Measurements from ENCODE around the gene IL12B.

- PRO-cap, result no peak
Measured at GRCh38 chr5:158421436-158421778, 562.5 kb upstream of the CLINT1 start.

DNA sequence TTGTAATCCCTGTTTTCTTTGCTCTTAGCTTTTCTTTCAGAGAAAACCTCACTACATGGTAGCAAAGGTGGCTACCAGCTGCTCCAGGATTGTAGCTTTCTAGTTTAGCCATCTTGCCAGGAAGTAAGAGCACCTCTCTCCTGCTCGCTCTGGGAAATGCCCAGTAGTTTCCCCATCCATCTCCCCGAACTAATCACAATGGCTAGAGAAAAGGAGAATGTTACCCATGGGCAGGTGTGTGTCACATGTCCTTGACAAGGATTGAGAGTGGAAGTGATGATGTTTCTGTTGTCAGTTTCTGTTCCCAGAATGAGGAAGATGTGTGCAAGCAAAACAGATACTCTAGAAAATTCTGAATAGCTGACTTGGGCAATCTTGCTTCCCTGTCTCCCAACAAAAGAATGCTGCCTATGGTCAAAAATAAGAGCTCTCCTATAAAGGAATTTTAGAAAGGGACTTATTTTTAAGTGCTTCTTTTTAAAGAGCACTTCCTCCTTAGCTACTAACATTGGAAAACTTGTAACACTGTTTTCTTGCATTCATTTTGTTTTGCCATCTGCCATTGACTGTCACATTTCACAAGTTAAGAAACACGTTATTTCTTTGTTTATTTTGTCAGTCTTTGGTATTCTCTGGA lies 429.5 kb downstream of the EBF1 start:
- PRO-cap, result no peak

GRCh38 chr5:159097333-159098253 lies 2.1 kb downstream of the EBF1 start:
- PRO-cap, result bidirectional peak, plus-strand start at chr5:159098042, minus-strand start at chr5:159097805

- PRO-cap, result bidirectional peak, plus-strand start at chr5:159100206, minus-strand start at chr5:159100017; bidirectional peak, plus-strand start at chr5:159100533, minus-strand start at chr5:159100317
Measured at GRCh38 chr5:159099945-159100414, 264 bp upstream of the EBF1 start.

DNA sequence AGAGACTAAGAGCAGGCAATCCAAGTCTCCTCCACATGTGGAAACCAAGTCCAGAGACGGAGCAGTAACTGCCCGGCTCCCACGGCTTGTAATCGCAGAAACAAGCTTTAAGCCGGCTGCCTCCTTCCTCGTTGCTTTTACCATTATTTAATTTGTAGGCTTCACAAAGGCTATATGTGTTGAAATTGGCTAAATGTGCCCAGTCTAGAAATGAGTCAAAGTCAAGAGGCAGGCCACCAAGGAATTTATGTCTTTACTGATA lies 33.3 kb upstream of the EBF1 start:
- PRO-cap, result no peak

GRCh38 chr5:159182668-159183465 lies 26.5 kb downstream of the RNF145 start:
- PRO-cap, result no peak

GRCh38 chr5:159330411-159330685 lies at the start of gene IL12B:
IL12B (minus strand) TSS chr5:159330487.
- PRO-cap, result no peak

- PRO-cap, result no peak
Measured at GRCh38 chr5:159459834-159460762, 129.8 kb upstream of the IL12B start.

- PRO-cap, result no peak
Measured at GRCh38 chr5:159781602-159781916, 134.7 kb upstream of the ADRA1B start.

DNA sequence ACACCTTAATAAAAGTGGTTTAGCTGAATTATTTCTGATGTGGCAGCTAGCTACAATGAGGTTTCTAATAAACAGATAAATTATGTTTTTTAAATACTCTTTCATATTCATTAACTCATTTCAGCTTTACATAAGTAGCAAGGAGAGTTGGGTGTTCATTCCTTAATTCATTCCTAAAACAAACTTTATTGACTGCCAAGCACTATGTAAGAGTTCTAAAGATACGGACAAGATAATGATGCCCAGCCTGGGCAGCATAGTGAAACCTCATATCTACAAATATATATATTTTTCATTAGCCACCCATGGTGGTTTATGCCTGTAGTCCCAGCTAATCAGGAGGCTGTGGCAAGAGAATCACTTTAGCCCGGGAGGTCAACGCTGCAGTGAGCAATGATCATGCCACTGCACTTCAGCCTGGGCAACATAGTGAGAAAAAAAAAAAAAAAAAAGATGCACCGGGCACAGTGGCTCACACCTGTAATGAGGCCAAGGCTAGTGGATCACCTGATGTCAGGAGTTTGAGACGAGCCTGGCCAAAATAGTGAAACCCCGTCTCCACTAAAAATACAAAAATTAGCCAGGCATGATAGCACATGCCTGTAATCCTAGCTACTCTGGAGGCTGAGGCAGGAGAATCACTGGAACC lies 50.3 kb upstream of the ADRA1B start:
- PRO-cap, result no peak

GRCh38 chr5:159877733-159878672 lies 38.3 kb upstream of the ADRA1B start:
- PRO-cap, result no peak

GRCh38 chr5:160010372-160010813 lies 1.5 kb downstream of the TTC1 start:
- PRO-cap, result no peak

DNA sequence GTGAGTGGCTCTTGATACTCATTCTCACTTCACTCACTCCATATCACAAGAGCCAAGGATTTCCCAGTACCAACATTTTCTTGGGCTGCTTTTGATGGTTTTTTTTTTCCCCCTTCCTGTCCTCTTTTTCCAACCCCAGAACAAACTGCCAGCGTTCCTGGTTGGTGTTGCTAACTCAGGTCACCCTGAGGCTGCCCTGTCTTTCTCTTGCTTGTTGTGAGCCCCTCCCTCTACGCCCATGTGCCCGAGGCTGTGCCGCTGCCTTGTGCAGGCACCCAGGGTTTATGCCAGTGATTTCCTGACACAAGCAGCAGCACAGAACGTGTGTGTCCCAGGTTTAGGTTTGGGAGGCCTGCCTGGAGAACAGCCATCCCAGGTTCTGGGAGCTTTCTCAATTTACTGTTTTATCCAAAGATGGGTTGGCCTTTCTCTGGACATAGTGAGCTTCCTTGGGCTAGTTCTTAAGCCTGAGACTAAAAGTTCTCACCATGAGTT lies 53.8 kb downstream of the TTC1 start:
- PRO-cap, result no peak

DNA sequence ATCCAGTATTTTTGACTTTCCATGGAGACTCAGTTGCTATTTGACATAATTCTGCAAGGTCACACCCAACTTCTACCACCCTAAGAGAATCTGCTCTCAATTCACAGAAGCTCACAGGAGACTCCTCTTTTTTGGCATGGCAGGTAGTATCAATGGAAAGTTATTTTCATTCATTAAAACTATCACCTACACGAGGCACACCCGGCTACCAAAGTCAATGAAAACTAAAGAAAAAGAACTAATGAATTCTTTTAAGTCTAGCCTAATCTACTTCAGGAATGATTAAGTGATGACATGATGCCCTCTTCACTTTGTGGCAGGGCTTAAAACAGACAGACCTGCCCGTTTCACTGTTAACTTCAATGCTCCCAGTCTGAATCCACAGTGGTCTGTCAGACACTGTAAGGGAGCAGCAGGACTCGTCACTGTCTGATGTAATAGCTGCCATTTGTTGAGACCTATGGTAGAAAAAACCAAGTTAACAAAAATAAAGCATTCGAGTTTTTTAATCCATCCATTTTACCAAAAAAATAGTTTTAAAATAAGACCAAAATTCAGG lies 38.9 kb downstream of the PWWP2A start:
- PRO-cap, result no peak

- PRO-cap, result no peak
Measured at GRCh38 chr5:160175239-160175716, 54.0 kb upstream of the FABP6 start.

DNA sequence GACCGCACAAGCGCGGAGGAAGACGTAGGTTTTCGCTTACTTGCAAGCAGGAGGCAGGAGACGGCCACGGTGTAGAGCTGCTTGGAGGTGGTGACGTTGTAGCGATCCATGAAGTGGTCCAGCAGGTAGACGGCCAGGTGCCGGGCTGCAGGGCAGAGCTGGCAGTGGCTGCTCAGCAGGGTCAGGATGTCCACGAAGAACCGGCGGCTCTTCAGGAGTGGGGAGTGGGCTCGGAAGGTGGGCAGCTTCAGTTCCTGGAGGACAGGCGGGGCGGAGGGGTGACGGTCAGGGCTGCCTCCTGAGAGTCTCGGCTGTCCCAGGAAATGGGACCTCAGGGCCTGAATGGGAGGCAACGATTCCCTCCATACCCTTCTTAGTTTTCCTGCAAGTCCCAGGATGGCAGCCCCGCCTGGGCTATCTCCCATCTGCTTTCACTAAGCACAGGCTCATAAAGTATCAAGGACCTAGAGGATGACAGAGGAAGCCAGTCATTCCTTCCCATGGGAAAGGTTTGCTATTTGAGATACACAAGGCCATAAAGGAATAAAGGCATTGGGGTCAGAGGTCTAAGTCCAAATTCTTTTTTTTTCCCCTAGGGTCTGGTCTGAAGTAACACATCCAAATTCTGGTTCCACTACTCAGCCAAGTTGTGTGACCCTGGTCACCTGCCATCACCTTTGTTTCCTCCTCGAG lies 31.7 kb downstream of the CCNJL start:
- PRO-cap, result no peak

GRCh38 chr5:160287288-160288147 lies 24.8 kb downstream of the CCNJL start:
- PRO-cap, result no peak

GRCh38 chr5:160359801-160360604 lies 10.4 kb downstream of the C1QTNF2 start:
- PRO-cap, result no peak

DNA sequence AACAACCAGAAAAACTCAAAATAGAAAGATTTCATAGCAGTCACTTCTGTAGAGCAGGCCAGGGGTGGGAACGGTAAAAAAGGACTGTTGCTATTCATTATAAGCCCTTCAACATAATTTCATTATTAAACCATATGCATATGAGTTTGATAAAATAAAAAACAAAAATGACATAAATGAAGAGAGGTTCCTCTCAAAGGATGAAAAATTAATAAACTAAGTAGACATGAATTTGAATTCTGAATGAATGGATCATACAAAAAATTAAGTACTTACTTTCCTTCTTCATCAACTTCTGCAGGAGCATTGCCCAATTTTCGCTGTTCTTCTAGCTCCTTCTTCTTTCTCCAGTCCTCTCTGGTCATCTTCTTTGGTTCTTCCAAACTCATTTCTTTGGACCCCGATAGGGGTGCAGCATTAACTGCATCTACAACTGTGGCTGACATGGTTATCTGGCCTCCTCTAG lies 4.0 kb downstream of the SLU7 start:
- PRO-cap, result no peak

GRCh38 chr5:160469012-160469985 lies 47.6 kb downstream of the PTTG1 start:
- PRO-cap, result no peak

Measured in ureter (tissue), 1 donor.